LHCN-M2 (cell line): Measurements from ENCODE around the gene GJA10.

DNA sequence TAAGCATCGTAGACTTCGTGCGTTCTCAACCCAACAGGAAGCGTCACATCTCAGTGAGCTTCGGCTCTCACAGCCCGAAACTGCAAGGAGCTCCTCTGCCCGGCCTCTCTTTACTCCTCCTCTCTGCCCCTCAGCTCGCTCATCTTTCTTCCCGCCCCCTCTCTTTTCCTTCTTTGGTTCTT, 520 bp upstream of the NT5E start:
- RAMPAGE, long total RNA = no peak

- RAMPAGE, long total RNA = no peak
Measured at GRCh38 chr6:85449776-85449816, 287 bp upstream of the NT5E start.

GRCh38 chr6:85451411-85451624, 1.4 kb downstream of the NT5E start:
- RAMPAGE, long total RNA = no peak

GRCh38 chr6:85452232-85452595, 2.3 kb downstream of the NT5E start:
- RAMPAGE, long total RNA = no peak

- RAMPAGE, long total RNA = no peak
Measured at GRCh38 chr6:85551306-85551688, 42.4 kb downstream of the SNX14 start.

DNA sequence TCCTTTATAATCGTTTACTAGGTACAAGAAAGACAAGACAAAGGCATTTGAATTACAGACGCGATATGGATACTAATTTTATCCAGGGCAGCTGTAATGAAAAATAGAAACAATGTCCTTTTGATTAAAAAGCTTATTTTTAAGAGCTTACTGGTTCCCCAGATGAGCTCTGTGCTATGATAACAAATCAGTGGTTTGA, 1.6 kb upstream of the SYNCRIP start:
- RAMPAGE, long total RNA = no peak

GRCh38 chr6:85676873-85677709, 34.4 kb upstream of the SYNCRIP start:
- RAMPAGE, long total RNA = no peak

GRCh38 chr6:85966825-85967270, 324.2 kb upstream of the SYNCRIP start:
- RAMPAGE, long total RNA = no peak

DNA sequence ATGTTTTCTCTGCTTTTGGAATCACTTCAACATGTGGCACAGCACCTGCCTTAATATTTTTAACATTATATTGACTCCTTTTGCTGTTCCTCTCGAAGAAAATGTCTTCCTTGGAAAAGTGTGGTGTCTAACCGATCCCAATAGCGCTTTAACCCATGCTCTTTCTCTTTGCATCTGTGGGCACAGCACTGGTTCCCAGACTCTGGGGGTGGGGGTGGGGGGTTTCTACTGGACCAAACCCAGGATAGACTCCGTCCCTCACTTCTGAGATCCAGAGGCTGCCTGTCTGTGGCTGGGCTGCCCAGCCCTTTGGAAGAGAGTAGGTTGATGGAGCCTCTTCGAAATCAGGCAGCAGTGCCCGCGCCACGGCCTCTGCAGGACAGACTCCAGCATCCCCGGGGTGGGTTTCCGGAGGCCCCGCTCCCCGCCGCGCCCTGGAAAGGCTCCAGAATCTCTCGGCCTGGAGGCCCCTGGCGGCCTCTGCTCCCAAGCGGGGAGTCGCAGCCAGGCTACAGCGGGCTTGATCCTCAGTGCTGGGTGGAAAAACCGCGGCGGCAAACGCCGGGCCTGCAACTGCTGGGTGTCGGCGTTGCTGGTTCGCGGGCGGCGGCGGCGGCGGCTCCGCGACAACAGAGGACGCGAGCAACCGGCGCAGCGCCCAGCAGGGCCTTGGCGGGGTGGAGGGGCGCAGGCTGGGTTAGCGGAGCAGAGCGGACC, 3.8 kb upstream of the ZNF292 start:
- RAMPAGE, long total RNA = no peak

GRCh38 chr6:87221031-87221633, 65.8 kb downstream of the ZNF292 start:
- RAMPAGE, long total RNA = no peak

GRCh38 chr6:87260795-87261297, 61.5 kb upstream of the SMIM8 start:
- RAMPAGE, long total RNA = no peak

- RAMPAGE, long total RNA = no peak
Measured at GRCh38 chr6:87264383-87264956, 57.9 kb upstream of the SMIM8 start.

DNA sequence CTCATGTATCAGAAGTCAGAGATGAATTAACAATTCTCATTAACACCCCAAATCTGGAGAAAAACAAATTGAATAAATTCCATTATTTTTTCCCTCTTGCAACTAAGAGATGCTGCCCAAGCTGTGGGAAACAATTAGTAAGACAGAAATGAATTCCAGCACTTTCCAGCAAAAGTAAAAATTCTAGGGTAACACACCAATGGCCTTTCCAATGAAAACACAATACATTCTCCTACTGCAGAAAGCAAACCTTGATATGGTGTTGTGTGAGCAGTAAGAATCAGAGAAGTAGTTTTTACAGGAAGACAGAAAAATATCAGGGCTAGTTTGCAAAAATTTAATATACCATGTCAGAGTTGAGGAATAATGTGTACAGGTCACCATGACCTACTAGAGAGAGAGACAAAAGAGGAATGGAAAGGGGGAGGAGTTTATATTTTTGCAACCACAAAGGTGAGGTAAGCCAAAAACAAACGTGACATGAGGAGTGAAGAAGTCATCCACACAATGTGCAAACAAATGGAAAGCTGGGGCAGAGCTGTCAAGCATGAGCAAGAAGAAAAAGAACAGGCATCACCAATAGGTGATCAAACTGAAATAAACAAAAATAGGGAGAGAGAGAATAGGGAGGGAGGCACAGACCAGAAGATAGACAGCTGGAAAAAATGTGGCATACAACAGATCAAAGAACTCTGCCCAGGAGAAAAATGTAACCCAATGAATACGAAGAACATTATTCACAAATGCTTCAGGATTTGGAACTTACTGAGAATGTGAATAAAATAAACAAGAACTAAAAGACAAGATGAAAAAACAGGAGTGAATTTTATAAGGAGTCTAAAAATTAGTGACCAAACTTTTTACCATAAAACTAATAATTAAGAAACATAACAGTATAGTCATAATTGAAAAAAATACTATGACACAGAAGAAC, 15.6 kb downstream of the RARS2 start:
- RAMPAGE, long total RNA = no peak

- RAMPAGE, long total RNA = no peak
Measured at GRCh38 chr6:87671305-87672447, 30.4 kb downstream of the AKIRIN2 start.

DNA sequence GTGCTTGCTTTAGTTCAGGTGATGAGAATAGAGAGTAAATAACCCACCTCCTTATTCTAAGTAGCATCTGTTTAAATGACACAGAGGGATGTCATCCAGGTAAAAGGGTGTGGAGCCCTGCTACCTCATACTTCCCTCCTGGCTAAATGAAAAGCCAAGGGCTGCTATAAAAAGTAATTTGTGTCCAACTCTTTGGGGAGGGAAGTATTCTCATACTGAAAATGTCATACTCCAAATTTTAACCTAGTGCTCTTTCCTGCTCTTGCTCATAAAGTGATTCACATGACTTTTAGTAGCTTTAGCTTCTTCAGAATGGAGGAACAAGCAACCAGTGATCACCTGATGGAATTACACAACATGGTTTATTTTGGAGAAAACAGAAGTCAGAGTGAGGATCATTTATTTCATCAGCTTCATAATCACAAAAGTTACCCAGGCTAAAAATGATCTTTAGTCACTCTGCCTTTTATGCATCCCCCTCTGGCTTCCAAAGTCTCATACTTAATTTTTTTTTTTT, 30.3 kb upstream of the AKIRIN2 start:
- RAMPAGE, long total RNA = no peak

GRCh38 chr6:87831847-87832875, 130.1 kb upstream of the AKIRIN2 start:
- RAMPAGE, long total RNA = no peak

- RAMPAGE, long total RNA = no peak
Measured at GRCh38 chr6:89079510-89080026, 983 bp upstream of the PNRC1 start.

- RAMPAGE, long total RNA = no peak
Measured at GRCh38 chr6:89328800-89329616, 13.9 kb upstream of the GABRR2 start.

- RAMPAGE, long total RNA = no peak
Measured at GRCh38 chr6:89661307-89661777, 22.8 kb upstream of the LYRM2 start.

DNA sequence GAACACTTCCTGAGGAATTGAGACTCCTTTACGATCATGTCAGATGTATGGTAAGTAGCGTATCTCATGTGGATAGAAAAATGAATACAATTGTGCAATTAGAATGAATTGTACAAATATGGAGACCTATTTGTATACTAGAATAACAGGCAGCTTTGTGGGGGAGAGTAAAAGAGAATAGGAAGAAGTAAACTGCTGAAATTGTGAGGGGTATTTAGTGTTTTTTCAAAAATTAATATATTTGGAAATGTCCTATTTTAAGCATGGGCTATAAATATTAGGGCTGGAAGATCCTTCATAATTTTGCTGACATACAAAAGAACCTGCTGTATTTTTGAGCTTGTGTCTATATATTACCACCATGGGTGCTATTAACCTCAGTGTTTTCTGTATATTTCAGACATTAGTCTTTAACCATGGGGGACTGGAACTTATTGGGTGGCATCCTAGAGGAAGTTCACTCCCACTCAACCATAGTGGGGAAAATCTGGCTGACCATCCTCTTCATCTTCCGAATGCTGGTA, at the start of gene GJA10:
TSS of gene GJA10 (plus strand) at position 417 of the 524 bp plus-strand sequence.
- RAMPAGE, long total RNA = no peak